Temporal lobe (tissue), 2 donors: ENCODE data around the genes POT1, ARF5 and HILPDA.

- RAMPAGE, long total RNA = no peak
Measured at GRCh38 chr7:123754456-123754793, 5.6 kb upstream of the WASL start.

- RAMPAGE, long total RNA = no peak
Measured at GRCh38 chr7:124718025-124718429, 47.6 kb downstream of the GPR37 start.

DNA sequence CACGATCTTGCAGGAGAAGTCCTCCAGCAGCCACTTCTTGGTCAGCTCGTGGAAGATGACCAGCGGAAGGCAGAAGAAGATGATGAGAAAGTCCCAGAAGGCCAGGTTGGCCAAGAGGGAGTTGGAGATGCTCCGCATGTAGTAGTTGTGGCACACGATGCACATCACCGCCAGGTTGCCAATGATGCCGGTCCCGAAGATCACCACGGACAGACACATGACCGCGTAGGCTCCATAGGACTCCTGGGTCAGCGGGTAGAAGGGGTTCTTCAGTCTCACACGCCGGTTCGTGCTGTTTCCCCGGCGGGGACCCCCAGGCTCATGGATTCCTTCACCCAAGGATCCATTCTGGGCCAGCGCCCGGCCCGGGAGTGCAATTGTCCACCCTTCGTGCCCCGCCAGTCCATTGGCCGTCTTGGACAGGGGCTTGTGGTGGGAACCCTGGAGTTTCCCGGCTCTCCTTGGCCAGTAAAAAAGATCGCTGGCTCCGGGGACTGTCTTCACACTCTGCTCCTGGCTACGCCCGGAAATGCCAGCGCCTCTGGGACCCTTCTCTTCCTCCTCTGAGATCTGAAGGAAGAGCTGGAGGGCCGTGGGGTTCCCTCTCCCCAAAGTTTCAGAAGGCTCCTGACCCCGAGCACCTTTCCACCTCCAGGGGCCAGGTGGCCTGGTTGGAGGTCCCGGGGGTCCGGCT lies 1.5 kb downstream of the GPR37 start:
- RAMPAGE, long total RNA = no peak

DNA sequence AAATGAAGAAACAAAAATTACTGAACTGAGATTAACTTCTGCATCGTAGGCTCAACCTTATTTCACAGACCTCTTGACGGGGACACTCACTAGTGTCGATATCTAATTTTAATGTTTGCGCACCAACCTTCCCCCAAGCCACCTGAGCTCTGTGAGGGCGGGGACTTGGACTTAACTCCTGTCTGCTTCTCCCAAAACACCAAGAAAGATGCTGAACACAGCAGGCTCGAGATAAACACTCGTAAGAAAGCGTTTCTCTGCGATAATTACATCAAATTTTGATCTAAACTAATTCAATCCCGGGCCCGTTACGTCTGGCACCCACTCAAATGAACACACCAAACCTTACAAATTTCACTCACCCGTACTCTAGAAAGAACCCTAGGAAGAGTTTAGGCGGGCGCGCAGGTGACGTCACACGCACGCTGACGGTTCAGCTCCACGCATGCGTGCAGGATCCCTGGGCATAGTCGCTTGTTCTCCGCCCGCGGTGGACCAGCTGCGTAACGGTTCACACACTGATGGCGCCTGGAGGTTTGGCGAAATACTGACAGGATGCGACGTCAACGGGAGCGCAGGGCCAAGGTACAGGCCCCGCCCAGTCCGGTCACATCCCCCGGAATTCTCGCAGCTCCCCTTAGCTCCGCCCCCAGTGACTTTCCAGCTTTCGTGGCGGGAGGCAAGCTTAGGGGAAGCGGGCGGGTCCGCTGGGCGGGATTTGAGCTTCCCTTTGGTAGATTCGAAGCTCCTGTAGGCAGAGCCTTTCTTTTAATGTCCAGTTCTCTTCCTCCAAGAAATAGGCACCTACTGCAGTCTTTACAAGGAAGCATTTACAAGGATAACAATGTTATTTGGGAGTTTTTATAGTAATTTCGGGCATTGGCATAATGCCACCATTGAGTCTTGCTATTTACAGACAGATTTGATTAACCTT lies at the start of gene POT1:
Gene POT1, minus strand, starts transcription at position 394 of the 934 bp plus-strand sequence.
- RAMPAGE, long total RNA = no peak

DNA sequence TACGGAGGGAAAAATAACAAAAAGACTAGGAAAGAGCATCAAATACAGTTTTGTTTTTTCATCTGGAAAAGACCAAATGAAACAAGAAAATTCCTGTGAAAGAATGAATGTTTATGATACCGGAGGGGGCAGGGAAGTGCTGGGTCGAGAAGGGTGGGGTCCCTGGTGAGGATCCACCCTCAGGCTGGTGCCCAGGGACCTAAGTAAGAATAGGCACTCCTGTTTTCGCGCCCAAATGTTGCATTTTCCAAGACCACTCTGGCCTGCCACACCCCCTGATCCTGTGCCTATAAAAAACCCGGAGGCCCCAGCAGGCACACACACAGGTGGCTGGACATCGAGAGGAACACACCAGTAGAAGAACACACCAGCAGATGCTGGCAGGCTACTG lies 633.8 kb upstream of the POT1 start:
- RAMPAGE, long total RNA = no peak

- RAMPAGE, long total RNA = no peak
Measured at GRCh38 chr7:127358892-127359563, 33.5 kb downstream of the ZNF800 start.

- RAMPAGE, long total RNA = no peak
Measured at GRCh38 chr7:127451167-127451713, 58.7 kb upstream of the ZNF800 start.

DNA sequence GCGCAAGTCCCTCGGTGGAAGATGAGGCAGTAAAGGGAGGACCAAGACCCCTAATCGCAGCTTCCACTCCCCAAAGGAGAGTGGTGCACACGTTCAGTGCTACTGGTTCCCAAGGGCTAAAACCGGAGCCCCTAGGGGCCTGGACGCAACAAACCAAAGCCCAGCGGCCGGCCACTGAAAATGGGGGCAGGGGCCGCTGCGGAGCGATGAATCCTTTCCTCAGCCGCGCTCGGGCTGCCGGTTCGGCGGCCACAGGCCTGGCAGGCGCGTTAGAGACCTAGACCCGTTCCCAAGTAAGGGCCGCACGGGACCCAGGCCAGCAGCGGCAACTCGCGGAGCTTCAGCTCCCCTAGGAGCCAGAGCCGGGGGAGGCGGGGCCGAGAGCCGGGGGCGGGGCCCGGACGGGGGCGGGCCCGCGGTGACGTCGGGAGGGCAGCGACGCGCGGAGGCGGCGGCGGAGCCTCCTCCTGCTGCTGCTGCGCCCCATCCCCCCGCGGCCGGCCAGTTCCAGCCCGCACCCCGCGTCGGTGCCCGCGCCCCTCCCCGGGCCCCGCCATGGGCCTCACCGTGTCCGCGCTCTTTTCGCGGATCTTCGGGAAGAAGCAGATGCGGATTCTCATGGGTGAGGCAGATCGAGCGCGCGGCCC lies at the start of gene ARF5:
Gene ARF5, plus strand, starts transcription at position 468 of the 647 bp plus-strand sequence.
- RAMPAGE, long total RNA = start-site peak on the plus strand centred at position 512 of the sequence, 49 bp wide, 145 and 93 reads in 2 replicates

DNA sequence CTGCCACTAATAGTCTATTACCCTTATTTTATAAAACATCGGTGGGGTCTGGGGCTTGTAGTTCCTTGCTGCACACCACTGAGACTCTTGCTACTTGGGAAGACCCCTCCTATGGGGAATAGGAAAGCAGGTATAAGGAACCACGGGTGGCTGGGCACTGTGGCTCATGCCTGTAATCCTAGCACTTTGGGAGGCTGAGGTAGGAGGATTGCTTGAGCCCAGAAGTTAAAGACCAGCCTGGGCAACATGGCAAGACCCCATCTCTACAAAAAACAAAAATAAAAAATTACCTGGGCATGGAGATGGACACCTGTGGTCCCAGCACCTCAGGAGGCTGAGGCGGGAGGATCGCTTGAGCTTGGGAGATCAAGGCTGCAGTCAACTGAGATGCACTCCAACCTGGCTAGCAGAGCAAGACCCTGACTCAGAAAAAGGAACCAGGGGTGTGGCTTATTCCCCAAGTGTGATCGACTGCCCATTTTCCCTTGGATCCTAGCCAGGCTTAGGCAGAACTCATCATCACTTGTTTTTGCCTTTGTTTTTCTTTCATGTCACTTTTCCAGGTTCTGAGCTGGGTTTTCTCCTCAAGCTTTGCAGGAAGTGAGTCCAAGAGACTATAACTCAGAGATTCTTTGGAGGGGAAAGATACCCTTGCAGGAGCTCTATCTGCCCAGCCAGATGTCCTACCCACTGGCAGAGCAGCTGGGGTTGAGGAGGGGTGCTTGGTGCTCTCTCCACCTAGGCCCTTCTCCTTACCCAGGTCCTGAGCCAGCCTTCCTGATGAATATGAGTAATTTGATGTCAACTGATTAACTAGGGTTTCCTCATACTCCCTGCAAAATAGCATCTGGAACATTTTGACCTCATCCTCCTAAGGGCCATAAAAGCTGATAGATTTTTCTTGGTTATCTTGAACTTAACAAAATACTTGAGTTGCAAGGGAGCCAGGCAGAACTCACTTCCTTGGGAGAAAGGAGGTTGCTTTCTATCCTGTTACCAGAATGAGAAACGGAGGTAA lies 765 bp upstream of the FSCN3 start:
- RAMPAGE, long total RNA = no peak

- RAMPAGE, long total RNA = no peak
Measured at GRCh38 chr7:127702369-127702655, 50.3 kb downstream of the SND1 start.

- RAMPAGE, long total RNA = no peak
Measured at GRCh38 chr7:127932192-127932791, 98.9 kb downstream of the LRRC4 start.

DNA sequence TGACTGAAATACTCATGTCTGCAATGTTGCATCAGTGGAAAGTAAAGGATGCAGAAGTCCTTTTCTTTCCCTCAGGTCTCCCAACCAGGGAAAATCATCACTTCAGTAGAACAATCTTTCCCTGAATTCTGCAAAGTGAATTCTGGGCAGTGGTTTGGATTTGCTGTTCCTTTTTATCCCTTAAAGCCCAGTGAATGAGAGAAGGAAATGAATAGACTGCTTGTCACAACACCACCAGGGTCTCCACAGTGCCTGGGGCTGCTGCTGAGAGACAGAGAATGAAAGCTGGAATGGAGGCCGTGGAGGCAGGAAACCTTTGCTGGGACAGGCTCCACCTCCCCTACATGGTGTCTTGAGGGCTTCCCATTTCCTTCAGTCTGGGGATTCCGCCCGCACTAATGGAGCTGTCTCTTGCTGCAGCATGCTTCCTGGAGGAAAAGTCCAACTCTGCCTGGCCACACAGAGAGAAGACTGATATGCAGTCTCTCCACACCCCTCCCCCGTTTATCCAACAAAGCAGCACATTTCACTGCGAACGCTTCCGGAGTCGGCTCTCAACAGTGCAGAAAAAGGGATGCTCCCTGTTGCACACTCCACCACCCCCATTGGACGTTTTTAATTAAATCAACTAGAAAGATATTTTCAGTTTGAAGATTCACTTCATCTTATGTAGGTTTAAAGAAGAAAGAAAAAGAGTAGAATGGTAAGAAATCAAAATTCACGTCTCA lies 54.5 kb downstream of the LRRC4 start:
- RAMPAGE, long total RNA = no peak

GRCh38 chr7:128129191-128129752 lies 98.0 kb upstream of the LRRC4 start:
- RAMPAGE, long total RNA = no peak

DNA sequence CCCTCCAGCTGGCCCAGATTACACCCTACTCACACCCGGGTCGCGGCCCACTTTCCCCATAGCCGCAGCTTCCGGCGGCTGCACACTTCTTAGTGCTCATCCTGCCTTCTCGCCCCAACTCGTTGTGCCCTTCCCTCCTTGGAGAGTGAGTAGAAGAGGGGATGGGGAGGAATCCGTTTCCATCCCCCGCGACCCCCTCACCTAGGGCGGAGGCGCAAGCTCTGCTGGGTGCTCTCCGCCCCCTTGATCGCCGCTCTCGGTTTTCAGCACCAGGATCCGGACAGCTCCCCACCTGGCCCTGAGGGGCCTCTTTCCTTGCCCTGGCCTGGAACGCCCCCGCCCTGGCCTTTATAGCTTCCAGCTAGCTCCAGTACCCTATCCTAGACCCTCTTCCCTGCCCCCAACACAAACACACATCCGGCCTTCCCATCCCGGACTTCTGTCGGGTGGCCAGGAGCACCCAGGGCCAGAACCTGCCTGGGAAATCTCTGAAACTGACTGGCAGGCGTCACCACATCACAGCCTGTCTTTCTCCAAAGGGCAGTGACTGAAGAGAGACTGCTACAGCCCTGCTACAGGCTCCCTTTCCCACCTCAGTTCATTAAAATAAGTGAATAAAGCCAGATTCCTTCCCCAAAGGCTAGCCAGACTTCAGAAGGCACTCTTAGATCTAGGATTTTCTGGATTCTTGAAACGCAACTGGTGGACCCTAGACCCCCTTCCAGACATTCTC lies 72.4 kb upstream of the LEP start:
- RAMPAGE, long total RNA = no peak

DNA sequence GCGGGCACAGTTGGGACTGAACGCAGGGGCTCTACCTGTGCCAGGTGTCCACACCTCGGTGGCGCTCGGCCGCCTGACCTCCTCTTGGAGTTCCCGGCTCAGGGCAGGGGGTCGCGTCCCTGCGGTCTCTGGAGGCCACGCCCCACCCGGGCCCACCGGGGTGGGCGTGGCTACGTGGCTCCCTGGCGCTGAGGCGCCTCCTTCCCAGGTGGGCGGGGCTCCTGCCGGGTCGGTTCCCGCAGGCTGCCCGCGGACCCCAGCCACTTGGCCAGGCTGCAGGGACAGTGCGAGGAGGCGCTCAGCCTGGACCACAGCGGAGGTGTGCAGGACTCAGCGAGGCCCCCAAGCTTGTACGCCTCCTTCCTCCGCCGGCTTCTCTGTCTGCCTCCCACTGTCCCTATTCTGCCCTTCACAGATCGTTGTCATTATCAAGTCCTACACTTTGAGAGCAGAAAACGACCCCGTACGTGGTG lies 39.8 kb upstream of the LEP start:
- RAMPAGE, long total RNA = no peak

- RAMPAGE, long total RNA = no peak
Measured at GRCh38 chr7:128266849-128267809, 26.1 kb downstream of the LEP start.

GRCh38 chr7:128303855-128304164 lies 39.9 kb downstream of the RBM28 start:
- RAMPAGE, long total RNA = no peak

- RAMPAGE, long total RNA = no peak
Measured at GRCh38 chr7:128454262-128454945, 1.3 kb upstream of the HILPDA start.

DNA sequence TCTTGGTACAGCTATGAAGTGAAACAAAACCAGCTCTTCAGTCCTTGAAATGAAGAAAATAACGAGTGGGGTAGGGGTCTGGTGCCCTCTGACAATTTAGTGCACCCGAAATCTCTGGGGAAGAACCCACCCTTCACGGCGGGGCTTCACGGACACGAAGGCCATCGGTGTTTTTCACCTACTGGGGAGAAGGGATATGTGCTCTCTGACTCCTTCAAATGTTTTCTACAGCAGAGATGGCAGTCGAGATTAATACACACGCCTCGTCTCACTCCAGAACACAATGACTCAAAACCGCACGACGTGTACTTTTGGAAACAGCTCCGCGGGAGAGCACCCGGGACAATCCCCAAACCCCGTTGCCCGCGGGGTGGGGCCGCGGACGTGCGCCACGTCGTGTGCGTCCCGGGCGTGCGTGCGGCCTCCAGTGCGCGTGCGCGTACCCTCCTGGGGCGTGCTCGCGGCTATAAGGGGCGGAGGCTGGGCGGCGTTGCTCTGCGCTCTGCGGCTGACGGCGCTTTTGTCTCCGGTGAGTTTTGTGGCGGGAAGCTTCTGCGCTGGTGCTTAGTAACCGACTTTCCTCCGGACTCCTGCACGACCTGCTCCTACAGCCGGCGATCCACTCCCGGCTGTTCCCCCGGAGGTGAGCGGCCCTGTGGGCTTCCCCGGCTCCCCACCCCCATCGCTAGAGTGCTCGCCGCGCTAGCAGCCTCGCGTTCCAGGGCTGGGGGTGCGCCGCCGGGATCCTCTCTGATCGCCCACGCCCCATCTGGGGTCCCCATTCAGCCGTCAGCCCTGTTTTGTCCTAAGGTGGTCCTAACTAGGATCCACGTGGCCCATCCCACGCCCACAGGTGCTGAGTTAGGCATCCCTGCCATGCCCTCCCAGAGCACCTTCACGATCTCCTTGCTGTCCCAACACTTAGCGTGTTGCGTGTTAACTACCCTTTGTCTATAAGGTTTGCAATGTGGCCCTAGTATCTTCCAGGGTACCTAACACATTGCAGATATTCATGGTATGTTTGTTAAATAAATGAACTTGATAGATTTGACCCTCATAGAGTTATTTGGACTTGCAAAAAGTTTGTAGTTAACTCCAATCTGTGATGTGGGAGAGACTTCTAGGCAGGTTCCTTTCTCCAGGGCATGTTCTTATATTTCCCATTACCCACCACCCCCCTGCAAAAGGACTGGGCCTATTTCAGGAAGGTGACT lies at the start of gene HILPDA:
Gene HILPDA, plus strand, starts transcription at position 498 of the 1,214 bp plus-strand sequence.
- RAMPAGE, long total RNA = start-site peak on the plus strand centred at position 491 of the sequence, 97 bp wide, 105 and 35 reads in 2 replicates

- RAMPAGE, long total RNA = no peak
Measured at GRCh38 chr7:128477183-128477702, 695 bp downstream of the METTL2B start.